Epithelial cell of esophagus (primary cell): Measurements from ENCODE around the genes TIMM10B, TAF10, OR2D2, NLRP14, RBMXL2, CYB5R2 and NLRP10.

DNA sequence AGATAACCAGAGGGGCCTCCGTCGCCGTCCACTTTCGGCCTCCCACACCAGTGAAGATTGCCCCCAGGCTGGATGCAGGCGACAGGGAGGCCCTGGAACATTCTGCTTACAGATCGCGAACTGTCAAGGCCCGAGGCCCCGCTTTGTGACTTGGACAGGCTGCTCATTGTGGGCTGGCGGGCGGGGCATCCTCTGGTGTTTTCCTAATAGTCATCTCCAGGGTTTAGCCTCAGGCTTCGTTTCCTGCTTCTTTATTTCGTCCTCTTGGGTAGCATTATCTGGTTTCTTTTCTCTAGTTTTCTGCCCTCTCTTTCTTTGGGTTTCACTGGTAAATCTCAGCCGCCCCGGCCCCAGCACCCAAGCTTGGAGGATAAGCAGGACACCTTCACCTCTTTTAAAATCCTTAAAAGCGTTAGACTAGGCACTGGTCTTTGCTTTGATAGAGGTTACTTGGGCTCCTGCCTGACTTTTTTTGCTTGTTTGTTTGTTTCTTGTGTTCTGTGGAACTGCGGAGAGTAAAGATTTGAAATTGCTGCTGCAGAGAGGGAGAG is 644 bp upstream of the CAVIN3 start:
- RRBS = no CpG with 5 or more reads among the region's 17 CpGs

GRCh38 chr11:6399212-6399460 is 8.9 kb downstream of the SMPD1 start:
- RRBS = no CpG with 5 or more reads among the region's 1 CpG

- RRBS = 2% methylated on average over 10 of the region's 41 CpGs
Measured at GRCh38 chr11:6481414-6482016, at the start of gene TIMM10B. TSS of gene TIMM10B (plus strand) at chr11:6481501.

- RRBS = no CpG with 5 or more reads among the region's 12 CpGs
Measured at GRCh38 chr11:6482407-6483272, 1.3 kb downstream of the TIMM10B start.

GRCh38 chr11:6606579-6607950 is 3.5 kb downstream of the ILK start:
- RRBS = no CpG with 5 or more reads among the region's 11 CpGs

GRCh38 chr11:6612142-6613277 is at the start of gene TAF10:
TSS of gene TAF10 (minus strand) at chr11:6612216.
- RRBS = 1% methylated on average over 11 of the region's 65 CpGs

DNA sequence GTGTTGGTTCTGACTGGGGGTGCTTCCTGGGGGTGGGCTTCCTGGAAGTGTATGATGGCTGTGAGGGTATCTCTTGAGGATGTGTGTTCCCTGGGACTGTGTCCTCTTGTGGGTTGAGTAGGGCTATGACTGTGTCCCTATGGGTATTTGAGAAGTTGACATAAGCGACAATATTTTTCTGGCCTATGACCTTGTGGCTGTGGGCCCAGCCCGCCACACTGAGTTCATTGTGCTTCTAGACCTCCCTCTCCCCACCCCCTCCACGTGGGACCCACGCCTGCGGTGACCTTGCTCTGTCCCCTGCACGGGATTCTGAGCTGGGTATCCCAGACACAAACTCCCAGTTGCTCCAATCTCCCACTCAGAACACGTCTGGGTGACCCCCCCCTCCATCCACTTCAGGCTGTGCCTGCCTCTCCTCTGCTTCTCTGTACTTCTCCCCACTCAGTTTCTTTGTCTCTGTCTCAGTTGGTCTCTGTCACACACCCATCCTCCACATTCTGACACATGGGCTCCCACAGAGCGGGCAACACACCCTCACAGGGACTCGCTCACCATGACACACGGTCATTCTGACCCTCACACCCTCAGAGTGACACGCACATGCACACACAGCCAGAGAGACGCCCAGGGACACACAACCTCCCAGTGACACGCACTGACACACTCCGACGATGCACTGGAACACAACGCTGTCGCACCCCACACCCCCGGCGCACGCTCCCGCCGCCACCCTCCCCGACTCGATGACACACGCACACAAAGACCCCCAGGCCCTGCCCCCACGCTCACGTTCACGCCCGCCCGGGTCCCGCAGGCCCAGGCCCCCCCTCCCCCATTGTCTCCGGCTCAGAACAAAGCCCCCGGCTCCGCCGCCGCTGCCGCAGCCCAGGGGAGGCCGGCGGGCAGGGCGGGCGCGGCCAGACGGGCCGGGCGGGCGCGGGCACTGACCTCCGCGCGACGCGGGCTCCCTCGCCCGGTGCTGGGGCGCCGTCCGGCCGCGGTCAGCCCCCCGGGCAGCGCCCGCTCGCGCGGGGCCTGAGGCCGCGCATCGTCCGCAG is 667 bp downstream of the DCHS1 start:
- RRBS = 2% methylated on average over 40 of the region's 69 CpGs

DNA sequence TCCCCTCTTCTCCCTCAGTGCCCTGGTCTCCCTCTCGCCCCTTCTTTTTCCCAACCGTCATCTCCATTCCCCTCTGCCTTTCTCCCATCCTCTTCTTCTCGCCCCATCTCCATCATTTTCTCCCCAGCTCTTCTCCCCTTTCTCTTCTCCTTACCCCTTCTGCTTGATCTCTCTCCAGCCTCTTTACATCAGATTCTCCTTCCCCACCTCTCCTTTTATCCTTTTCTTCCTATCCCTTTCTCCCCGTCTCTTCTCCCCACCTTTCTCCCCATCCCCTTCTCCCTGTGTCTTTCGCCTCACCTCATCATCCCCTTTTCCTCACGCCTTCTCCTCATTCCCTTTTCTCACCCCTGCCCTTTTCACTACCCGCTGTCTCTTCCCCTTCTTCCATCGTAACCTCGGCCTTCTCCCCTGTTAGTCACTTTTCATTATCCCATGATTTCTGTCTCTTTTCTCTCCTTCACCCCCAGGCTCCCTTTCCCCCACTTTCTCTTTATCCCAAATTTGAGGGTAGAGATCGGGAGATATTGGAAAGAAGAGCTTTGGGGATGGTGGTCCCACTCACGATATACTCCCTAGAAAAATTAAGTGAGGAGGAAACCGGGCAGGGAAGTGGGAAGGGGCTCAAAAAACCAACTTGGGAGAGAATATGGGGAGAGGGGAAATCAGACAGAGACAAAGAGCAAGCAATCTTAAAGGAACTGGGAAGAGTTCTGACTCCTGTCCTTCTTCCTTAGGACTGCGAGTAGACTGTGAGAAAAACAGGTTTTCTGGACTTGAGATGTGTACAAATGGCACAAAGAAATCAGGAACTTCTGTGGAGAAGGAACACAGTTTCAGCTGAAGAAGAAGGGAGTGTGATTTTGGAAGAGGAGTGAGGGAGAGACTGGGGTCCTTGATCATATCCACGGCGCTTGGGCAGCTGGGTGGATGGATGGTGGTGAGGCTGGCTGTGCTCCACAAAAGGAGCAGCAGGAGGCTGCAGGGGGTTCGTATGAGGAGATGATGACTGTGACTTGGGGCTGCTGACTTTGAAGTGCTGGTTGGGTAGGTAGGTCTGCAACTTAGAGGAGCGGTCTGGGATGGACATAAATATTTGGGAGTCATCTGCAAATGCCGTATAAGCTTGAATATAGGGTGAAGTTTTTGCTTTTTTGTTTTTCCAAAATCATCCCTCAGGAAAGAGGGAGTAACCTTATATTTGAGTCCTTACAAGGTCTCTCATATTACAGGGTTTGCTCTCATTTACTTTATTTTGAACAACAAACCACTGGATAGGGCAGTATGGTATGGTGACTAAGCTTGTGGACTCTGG is 1.0 kb upstream of the DCHS1 start:
- RRBS = no CpG with 5 or more reads among the region's 18 CpGs

DNA sequence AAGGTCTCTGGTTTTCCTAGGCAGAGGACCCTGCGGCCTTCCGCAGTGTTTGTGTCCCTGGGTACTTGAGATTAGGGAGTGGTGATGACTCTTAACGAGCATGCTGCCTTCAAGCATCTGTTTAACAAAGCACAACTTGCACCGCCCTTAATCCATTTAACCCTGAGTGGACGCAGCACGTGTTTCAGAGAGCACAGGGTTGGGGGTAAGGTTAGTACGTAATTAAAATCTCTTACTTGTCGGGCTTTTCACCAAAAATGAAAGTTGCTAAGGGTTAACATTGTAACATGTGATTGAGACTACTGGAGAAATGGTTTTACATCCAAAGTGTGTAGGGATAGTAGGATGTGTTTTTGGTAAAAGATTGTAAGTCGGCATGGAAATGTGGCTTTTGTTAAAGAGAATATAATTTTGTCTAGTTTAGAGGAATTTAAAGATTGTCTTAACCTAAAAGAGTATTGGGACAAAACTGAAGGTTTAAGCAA is 7.6 kb upstream of the MRPL17 start:
- RRBS = no CpG with 5 or more reads among the region's 9 CpGs

GRCh38 chr11:6746204-6747148 is 25.3 kb downstream of the OR2AG2 start:
- RRBS = no CpG with 5 or more reads among the region's 6 CpGs

- RRBS = no CpG with 5 or more reads among the region's 3 CpGs
Measured at GRCh38 chr11:6892281-6892883, at the start of gene OR2D2. TSS of gene OR2D2 (minus strand) at chr11:6892500.

- RRBS = no CpG with 5 or more reads among the region's 48 CpGs
Measured at GRCh38 chr11:7020167-7021020, at the start of gene NLRP14. TSS of gene NLRP14 (plus strand) at chr11:7020479.

DNA sequence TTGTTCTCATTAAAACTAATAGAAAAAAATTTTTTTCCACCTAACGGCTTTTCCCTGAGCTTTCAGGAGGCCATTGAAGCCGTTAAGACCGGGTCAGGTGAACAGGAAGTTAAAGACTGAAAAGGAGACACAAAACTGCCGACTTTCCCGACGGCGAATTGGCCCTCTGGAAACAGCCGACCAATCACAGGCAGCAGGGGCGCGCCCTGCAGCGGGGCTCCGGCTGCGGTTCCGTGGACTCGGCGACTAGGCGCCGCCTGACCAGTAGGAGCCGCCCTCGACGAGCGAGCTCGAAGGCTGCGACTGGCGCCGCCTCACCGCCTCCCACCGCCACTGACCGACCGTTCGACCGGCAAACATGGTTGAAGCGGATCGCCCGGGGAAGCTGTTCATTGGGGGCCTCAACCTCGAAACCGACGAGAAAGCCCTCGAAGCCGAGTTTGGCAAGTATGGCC is at the start of gene RBMXL2:
Gene RBMXL2 (plus strand): TSS at position 236 of the 455 bp plus-strand sequence.
- RRBS = no CpG with 5 or more reads among the region's 40 CpGs

- RRBS = no CpG with 5 or more reads among the region's 4 CpGs
Measured at GRCh38 chr11:7576953-7577212, 63.1 kb downstream of the PPFIBP2 start.

- RRBS = no CpG with 5 or more reads among the region's 4 CpGs
Measured at GRCh38 chr11:7648260-7648944, 24.9 kb downstream of the CYB5R2 start.

DNA sequence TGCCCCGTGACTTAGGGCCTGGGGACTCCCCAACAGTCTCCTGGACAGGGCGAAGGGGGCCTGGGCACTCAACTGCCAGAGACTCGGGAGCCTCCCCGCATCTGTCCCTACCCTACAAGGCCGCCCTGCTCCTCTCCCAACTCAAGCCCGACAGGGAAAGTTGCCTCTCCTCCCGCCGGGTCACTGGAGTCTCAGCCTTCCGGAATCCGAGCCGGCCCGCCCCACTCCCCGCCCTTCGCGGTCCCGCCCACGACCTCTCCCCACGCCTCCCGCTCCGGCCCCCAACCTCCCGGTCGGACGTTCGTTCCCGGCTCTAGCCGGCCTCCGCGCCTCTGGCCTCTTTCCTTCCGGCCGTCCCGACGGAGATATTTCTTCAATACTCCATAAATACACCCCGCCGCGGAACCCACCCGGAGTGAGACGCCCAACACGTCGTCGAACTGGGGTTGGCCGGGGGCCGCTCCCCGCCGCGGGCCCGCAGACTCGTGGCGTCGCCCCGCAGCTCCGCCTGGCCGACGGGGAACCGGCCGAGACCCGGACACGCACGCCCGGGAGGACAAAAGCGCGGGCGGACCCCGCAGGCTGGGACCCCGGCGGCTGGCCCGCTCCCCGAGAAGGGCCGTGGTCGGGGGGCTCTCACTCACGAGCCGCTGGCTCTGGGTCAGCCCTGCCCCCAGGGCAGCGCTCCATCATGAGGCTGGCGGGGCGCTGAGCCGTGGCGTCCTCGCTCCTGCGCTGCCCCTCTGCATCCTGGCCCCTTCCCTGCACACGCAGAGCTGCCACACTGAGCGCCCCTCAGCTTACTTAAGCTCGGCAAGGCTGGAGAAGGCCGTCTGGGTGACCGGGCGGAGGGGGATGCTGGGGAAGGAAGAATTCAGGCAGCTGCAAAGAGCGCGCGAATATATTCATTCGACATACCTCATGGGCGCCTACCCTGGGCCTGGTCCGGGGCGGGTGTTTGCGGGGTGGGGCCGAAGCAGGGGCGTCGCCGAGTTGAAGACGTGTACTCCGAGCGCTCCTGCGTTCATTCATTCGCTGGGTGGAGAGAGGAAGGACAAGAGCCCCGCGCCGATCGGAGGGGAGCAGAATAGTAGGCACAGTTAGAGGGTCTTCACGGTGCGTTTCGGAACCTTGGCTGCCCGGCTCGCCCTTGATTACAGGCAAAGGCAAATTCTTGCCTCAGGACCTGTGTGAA is at the start of gene CYB5R2:
Gene CYB5R2 (minus strand): TSS at position 193 of the 1,195 bp plus-strand sequence.
- RRBS = 3% methylated on average over 41 of the region's 110 CpGs

GRCh38 chr11:7965249-7965512 is at the start of gene NLRP10:
TSS of gene NLRP10 (minus strand) at chr11:7965447.
- RRBS = no CpG with 5 or more reads among the region's 3 CpGs

GRCh38 chr11:8223997-8224542 is 39.6 kb downstream of the LMO1 start:
- RRBS = 71% methylated on average over 1 of the region's 10 CpGs

GRCh38 chr11:8268381-8269059 is 4.8 kb upstream of the LMO1 start:
- RRBS = 3% methylated on average over 41 of the region's 71 CpGs